Helper T cell (primary cell): ENCODE results near the gene TP53BP2.

DNA sequence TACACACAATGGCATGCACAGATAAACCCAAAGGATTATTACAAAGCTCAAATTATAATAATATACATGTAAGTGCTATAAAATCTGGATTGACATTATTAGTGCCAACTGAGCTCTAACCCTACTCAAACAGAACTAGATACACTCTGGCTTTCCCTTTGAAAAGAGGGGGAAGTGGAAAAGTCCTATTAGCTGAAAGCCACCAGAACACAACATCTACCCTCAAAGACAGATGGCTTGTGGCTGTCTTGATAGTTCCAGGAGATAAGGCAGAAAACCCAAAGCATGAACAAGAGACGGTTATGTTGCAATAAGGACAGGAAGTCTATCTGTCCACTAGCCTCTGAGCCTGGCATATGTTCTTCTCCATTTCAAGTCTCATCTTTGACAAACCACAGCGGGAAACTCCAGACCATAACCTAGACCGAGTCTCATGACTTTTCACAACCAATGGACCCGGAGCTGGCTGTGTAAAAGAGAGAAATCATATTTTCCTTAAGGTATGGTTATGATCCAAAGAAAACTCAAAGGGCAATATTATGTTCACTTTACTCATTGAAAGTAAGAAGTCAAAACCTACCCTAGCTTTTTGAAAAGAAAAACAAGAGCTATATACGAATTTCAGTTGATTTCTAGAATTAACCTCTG is 33.8 kb downstream of the DUSP10 start:
- PRO-cap, 2 experiments: peak in 2 of 2 experiments; most common plus-strand start position 369 of the sequence (in 1); most common minus-strand start position 358 of the sequence (in 2)

GRCh38 chr1:221809529-221809969 is 67.7 kb upstream of the DUSP10 start:
- PRO-cap, 2 experiments: no peak in any of the 2 experiments

GRCh38 chr1:221965837-221966392 is 224.0 kb upstream of the DUSP10 start:
- PRO-cap, 2 experiments: no peak in any of the 2 experiments

GRCh38 chr1:222028602-222029081 is 286.8 kb upstream of the DUSP10 start:
- PRO-cap, 2 experiments: no peak in any of the 2 experiments

DNA sequence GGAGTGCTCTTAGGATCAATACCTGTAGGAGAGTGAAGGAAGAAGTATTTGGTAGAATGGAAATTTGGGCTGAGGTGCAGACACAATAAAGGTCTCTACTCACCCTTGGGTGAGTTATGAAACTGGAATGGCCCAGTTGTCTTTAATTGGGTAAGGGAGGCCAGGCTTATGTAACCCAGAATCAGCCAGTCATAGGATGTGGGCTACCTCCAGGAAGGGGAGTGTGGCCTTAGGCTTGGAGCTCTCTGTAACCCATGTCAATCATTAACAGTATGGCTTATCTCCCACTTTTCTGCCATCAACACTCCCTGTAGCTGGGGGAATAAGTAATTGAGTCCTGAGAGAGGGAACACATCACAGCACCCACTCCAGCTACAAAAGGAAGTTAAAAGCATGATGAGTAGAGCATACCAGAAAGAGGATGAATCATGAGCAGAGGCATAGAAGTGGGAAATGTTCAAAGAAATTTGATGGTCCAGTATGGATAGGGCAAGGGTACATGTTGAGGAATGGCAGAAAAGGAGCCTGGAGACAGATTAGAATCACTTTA is 327.0 kb upstream of the DUSP10 start:
- PRO-cap, 2 experiments: no peak in any of the 2 experiments

DNA sequence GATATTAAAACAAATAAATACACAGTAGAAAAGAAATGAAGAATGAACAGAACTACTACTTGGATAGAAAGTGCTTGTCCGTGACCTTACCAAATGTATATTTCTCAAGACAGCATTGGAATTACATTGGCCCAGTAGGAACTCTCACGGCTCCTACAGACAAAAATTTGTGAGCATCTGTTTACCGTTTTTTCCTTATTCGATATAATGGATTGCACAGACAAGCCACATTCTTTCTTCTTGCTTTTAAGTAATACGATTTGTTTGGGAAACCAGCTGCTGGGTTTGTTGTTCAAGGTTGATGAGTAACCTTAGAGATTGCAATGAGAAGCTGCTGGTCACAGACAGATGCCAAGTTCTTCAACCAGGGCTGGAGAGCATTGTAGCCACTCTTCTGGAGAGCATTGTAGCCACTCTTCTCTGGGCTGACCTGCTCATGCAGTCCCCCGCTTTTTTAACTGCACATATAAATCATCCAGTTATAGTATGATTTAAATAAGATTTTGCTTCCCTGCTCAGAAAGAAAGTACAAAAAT is 1.4 kb upstream of the MIA3 start:
- PRO-cap, 2 experiments: no peak in any of the 2 experiments

GRCh38 chr1:222643548-222644504 is 25.9 kb downstream of the MIA3 start:
- PRO-cap, 2 experiments: peak in 2 of 2 experiments; most common plus-strand start chr1:222643900 (in 2); most common minus-strand start chr1:222643936 (in 2)

GRCh38 chr1:222713028-222713951 is 926 bp downstream of the BROX start:
- PRO-cap, 2 experiments: peak in 2 of 2 experiments; most common plus-strand start chr1:222713391 (in 1); most common minus-strand start chr1:222713259 (in 1)

DNA sequence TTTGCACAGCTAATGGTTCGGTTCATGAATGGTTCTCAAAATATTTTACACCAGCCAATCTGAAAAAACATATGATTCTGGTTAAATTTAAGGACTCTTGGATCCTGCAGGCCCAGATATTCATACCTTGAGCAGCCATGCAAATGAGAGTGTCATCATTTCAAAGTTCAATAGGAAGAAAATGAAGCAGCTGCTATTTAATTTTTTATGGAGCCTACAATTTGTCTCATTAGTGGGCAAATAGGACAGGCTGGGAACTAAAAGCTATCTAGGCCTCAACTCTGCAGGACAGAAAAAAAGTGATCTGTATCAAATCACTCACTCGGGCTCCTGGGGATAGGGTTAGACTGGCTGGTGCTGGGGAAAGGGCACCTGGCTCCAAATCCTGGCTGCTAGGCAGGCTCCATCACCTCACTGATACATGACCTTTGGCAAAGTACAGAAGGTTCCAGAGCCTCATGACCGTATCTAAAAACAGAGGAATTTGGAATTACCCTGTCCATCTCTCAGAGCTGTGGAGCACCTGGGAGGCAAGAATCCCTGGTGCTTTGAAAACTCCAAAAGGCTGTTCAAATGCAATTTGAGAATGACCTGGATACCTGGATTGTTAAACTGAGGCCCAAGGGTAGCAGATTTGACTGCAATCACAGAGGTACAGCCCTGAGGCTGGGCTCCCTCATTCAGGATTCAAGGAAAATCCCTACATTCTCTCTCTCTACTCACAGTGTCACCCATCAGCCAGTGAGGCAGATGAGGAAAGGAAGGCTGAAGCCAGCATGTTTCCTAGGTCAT is 51.7 kb downstream of the SUSD4 start:
- PRO-cap, 2 experiments: no peak in any of the 2 experiments

DNA sequence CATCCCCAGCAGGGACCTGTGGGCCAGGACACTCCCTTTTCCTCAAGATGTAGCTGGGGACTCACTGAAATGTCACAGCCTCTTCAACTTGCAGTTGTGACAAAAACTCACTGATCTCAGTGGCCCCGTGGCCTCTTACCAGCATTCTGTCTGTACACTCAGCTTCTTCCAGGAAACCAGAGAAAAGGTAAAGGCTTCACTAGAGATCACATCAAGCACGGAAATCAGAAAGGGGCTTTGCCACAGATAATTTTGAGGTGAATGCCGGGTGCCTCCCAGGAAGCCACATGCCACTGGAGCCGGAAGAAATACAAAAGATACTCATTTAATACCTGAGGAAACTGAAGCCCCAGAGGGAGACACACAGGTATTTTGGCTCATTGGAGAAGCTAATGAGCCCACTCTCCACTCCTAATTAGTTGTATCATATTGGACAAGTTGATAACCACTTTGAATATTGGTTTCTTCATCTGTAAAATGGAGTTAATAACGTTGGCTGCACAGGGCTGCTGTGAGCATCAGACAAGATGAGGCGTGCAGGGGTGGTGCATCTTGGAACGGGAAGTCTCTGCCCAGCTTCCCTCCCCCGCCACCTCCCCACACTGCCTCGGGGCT is 122.4 kb downstream of the CCDC185 start:
- PRO-cap, 2 experiments: peak in 2 of 2 experiments; most common plus-strand start position 354 of the sequence (in 1); most common minus-strand start position 160 of the sequence (in 2)

GRCh38 chr1:223710903-223711455 is 1.4 kb upstream of the CAPN2 start:
- PRO-cap, 2 experiments: no peak in any of the 2 experiments

GRCh38 chr1:223738318-223739218 is 26.2 kb downstream of the CAPN2 start:
- PRO-cap, 2 experiments: no peak in any of the 2 experiments

GRCh38 chr1:223740719-223741379 is 28.5 kb downstream of the CAPN2 start:
- PRO-cap, 2 experiments: no peak in any of the 2 experiments

GRCh38 chr1:223748175-223748669 is 35.9 kb downstream of the CAPN2 start:
- PRO-cap, 2 experiments: no peak in any of the 2 experiments

DNA sequence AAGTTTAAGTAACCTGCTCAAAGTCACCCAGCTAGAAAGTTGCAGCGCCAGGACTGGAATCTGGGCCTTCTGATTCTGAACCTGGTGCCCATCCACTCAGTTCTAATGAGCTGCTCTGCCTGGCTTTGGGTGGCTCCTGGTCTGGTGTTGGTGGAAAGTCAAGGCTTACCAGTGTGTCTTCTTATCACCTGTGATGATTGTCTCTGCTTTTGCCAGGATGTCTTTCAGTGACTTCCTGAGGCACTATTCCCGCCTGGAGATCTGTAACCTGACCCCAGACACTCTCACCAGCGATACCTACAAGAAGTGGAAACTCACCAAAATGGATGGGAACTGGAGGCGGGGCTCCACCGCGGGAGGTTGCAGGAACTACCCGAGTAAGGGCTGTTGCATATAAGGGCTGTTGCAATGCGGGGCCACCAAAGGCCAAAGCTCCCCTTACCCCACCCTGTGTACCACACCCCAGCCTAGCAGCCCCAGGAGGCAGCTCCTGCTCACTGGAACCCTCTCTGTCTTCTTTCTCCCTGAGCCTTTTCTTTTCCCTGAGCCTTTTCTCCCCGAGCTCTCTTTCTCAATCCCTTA is 40.3 kb downstream of the CAPN2 start:
- PRO-cap, 2 experiments: no peak in any of the 2 experiments

GRCh38 chr1:223820371-223821090 is 25.2 kb downstream of the TP53BP2 start:
- PRO-cap, 2 experiments: no peak in any of the 2 experiments

GRCh38 chr1:223845796-223846626 is at the start of gene TP53BP2:
Gene TP53BP2 (minus strand): TSS chr1:223845947.
- PRO-cap, 2 experiments: peak in 2 of 2 experiments; most common plus-strand start chr1:223845893 (in 1); most common minus-strand start chr1:223845897 (in 2)

DNA sequence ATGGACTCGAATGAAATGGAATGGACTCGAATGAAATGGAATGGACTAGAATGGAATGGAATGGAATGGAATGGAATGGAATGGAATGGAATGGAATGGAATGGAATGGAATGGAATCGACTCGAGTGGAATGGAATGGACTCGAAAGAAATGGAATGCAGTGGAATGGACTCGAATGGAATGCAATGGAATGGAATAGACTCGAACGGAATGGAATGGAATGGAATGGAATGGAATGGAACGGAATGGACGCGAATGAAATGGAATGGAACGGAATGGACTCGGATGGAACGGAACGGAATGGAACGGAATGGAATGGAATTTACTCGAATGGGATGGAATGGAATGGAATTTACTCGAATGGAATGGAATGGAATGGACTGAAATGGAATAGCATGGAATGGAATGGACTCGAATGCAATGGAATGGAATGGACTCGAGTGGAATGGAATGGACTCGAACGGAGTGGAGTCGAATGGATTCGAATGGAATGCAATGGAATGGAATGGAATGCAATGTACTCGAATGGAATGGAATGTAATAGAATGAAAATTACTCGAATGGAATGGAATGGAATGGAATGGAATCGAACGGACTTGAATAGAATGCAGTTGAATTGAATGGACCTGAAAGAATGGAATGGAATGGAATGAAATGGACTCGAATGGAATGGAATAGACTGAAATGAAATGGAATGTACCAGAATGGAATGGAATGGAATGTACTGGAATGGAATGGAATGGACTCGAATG is 100.1 kb upstream of the FBXO28 start:
- PRO-cap, 2 experiments: no peak in any of the 2 experiments

GRCh38 chr1:224131801-224132414 is 18.0 kb downstream of the FBXO28 start:
- PRO-cap, 2 experiments: no peak in any of the 2 experiments

- PRO-cap, 2 experiments: peak in 2 of 2 experiments; most common plus-strand start chr1:224183680 (in 1); most common minus-strand start chr1:224183673 (in 2)
Observed at GRCh38 chr1:224183388-224184493, 701 bp downstream of the DEGS1 start.